Right lobe of liver (tissue), 4 donors: ENCODE measurements around a stretch of chr2.

DNA sequence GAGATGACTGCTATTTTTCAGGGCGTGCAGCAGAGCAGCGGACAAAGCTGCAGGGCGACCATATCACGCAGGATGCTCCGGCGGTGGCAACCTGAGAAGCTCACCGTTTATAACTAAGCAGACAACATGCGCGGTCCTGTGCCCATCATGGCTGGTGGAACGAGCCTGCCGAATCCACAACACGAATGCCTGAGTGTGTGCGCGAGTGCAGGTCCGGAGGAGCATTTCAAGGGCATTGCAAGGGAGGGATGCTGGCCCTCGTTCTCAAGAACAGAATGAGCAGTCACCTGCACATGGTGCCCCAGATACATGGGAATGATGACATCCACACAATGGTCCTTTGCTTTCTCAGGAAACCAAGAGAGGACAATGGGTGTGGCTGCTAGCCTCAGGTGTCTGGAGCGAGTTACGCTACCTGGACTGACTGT, 39.9 kb downstream of the TBC1D8 start:
- PRO-cap, 4 experiments = no peak in any of the 4 experiments
- RAMPAGE, long total RNA, 2 experiments = no peak in any of the 2 experiments

DNA sequence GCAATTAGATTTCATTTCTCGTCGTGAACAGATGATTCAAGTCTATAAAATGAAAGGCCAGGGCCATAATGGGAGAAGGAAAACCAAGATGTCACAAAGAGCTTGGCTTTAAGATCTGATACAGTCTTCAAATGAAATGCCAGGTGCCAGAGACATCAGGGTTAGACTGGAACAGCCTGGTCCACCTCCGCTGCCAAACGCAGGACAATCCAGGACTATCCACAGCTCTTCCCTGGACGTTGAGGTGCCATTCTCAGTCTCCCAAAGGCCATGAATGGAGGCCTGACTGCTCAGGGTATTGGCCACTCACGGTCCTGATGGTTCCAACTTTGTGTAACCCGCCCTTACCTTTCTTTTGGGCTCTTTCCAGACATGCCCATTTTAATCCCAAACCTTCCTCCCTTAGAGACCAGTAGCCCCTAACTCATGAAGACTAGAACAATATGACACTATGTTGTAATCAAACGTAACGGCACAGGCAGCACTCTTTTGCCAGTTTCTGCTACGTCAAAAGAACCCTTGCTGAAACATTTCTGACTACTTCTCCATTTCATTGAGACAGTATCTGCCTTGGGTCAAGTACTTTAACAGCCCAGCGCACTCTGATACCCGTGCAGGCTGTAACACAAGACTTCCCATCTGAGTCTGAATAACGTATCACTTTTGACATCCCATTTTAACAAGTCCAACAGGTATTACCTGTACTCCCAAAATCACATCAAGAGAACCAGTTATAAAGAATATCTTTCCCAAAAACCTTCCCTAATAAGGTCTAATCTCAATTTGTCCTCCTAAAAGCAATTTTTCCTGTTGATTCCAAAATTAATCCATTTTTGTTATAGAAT, 38.6 kb downstream of the TBC1D8 start:
- PRO-cap, 4 experiments = peak in 1 of 4 experiments; most common plus-strand start position 553 of the sequence (in 1)
- RAMPAGE, long total RNA, 2 experiments = no peak in any of the 2 experiments

GRCh38 chr2:101180057-101180468, 28.9 kb upstream of the TBC1D8 start:
- PRO-cap, 4 experiments = peak in 2 of 4 experiments; most common plus-strand start chr2:101180193 (in 2); most common minus-strand start chr2:101180138 (in 1)
- RAMPAGE, long total RNA, 2 experiments = no peak in any of the 2 experiments

DNA sequence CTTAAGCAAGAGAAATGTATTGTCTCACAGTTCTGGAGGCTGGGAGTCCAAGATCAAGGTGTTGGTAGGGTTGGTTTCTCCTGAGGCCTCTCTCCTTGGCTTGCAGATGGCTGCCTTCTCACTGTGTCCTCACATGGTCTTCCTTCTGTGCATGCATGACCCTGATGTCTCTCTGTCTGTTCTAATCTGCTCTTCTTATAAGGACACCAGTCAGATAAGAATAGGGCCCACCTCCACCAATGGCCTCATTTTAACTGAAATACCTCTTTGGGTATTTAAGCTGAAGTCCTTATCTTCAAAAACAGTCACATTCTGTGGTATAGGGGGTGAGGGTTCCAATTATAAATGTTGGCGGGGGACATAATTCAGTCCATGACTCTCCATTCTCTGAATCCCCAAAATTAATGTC, 20.8 kb upstream of the CNOT11 start:
- PRO-cap, 4 experiments = no peak in any of the 4 experiments
- RAMPAGE, long total RNA, 2 experiments = no peak in any of the 2 experiments

DNA sequence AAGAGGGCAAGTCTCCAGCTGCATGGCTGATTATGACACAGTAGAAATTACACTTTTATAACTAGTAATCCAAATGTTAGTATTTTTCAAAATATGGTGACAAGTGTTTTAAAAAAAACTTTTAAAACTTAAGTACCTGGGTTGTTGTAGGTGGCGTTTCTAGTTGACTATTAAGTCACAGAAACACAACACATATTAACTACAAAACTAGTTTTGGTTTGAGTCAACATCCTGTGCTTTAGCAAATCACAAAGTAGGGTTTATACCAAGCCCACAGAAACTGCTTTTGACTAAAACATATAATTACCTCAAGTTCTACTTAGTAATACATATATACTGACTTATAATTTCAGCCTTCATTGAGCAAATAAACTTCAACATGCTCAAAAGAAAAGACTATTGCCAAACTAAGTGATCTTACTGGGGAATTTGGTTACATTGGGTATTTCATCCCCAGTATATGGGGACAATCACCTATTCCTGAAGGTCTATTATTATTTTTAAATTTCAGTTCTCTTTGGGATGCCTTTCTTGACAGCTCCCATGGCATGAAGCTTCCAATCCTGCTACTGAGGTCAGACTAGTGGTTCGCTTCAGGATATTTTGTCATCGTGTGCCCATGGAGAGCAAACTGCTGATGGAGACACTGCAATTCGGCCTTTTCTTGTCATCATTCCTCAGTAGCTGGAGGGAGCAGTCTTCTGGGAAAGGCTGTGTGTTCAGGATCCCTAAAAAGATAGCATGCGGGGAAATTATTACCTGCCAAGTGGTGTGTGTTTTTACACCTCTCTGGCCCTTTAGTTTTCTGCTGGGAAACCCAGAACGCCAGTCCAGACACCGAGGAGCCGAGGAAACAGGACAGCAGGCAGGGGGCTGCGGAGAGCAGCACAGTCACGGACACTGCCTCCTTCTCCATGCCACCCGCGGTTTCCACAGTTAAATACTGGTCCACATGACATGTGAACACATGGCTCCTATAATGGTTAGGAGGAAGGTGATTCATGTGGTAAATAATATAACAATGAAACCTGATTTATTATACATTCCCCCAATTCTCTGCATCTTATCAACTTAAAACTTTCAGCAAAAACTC, 20.0 kb downstream of the CNOT11 start:
- PRO-cap, 4 experiments = no peak in any of the 4 experiments
- RAMPAGE, long total RNA, 2 experiments = no peak in any of the 2 experiments

GRCh38 chr2:101311380-101311801, 2.9 kb upstream of the RNF149 start:
- PRO-cap, 4 experiments = no peak in any of the 4 experiments
- RAMPAGE, long total RNA, 2 experiments = no peak in any of the 2 experiments

GRCh38 chr2:101330342-101331342, 22.1 kb upstream of the RNF149 start:
- PRO-cap, 4 experiments = peak in 3 of 4 experiments; most common plus-strand start chr2:101330721 (in 3); most common minus-strand start chr2:101330538 (in 3)
- RAMPAGE, long total RNA, 2 experiments = no peak in any of the 2 experiments

GRCh38 chr2:101473765-101474323, 1.1 kb downstream of the RFX8 start:
- PRO-cap, 4 experiments = peak in 2 of 4 experiments; most common plus-strand start chr2:101473995 (in 2)
- RAMPAGE, long total RNA, 2 experiments = no peak in any of the 2 experiments

DNA sequence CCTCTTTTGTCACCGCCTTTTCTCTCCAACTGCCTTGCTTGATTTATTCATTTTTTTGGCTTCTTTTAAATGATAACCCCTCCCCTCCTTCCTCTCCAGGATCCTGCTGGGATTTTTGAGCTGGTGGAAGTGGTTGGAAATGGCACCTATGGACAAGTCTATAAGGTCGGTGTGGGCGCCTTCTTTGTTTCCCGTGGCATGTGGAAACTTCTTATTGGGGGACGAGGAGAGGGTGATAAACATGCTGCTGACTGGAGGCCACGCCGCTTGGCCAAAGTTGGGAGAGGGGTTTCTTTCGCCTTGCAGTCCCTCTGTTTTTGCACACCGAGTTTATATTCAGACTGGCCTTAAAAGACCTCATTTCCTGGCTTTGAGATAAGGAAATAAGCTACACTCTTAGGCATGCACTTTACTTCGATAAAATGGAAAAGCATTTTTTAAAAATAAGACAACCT, 894 bp downstream of the MAP4K4 start:
- PRO-cap, 4 experiments = no peak in any of the 4 experiments
- RAMPAGE, long total RNA, 2 experiments = no peak in any of the 2 experiments

DNA sequence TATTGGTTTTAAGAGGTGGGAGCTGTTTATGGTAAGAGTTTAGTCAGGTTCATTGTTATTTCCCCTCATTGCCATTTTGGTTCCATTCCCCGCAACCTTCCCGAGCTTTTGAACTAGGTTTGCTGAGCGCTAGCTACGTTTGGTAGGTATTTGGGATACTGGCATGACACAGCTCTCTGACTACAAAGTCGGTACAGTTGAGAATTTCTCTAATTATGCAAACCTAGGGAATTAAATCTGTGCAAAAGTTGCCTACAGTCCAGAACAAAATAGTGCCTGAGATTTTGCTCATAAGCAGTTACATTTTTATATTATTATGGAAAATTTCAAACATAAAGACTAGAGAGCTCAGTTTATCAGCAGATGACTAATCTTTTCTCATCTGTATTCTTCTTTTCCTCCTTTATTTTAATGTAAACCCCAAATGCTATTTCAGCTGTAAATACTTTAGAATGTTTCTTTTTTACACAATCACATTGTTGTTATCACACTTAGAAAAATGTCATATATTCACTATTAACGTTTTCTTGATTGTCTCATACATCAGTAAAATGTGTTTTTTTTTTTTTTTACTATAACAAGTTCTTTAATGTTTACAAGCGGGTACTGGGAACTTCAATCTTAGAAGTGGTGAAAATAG, 2.8 kb downstream of the MAP4K4 start:
- PRO-cap, 4 experiments = peak in 4 of 4 experiments; most common plus-strand start position 138 of the sequence (in 1); most common minus-strand start position 115 of the sequence (in 3)
- RAMPAGE, long total RNA, 2 experiments = no peak in any of the 2 experiments

DNA sequence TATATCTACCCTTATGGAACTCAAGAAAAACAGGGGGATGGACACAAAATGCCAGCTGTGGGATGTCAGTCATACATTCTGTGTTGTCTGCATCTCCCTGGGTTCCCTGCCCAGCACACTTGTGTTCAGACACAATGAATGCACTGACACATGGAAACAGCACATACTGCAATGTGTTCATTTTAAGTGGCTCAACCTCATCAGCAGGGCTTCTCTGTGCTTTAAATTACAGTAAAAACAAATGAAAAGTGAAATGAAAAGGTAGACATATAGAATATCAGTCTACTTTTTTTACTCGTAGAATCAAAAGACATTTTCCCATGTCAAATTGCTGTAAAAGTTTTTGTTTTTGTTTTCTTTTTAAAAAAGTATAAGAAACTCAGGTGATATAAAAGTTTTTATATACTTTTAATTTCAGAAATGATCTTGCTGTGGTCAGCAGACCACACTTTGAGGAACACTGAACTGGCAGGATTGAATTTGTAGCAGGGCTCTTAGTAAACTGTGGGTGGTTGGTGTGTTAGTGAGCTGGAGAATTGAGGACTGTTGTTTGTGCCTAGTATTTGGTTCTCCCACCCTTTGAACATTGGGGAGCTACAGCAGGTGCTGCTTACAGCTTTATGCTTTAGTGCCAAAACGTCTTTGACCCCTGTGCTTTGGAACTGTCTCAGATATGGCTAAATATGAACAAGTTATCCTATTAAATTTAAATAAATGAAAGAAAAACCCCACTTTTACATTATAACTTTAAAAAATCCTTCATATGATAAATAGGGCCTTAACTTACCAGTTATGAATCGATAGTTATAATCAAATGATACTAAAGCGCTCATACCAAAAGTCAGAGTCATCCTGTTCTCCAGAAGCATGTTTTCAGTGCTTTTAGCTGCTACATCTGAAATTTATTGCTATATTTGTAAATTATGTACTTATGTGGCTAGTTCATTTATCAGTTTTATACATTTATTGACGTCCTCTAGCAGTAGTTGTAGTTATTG, 8.1 kb downstream of the MAP4K4 start:
- PRO-cap, 4 experiments = no peak in any of the 4 experiments
- RAMPAGE, long total RNA, 2 experiments = no peak in any of the 2 experiments

DNA sequence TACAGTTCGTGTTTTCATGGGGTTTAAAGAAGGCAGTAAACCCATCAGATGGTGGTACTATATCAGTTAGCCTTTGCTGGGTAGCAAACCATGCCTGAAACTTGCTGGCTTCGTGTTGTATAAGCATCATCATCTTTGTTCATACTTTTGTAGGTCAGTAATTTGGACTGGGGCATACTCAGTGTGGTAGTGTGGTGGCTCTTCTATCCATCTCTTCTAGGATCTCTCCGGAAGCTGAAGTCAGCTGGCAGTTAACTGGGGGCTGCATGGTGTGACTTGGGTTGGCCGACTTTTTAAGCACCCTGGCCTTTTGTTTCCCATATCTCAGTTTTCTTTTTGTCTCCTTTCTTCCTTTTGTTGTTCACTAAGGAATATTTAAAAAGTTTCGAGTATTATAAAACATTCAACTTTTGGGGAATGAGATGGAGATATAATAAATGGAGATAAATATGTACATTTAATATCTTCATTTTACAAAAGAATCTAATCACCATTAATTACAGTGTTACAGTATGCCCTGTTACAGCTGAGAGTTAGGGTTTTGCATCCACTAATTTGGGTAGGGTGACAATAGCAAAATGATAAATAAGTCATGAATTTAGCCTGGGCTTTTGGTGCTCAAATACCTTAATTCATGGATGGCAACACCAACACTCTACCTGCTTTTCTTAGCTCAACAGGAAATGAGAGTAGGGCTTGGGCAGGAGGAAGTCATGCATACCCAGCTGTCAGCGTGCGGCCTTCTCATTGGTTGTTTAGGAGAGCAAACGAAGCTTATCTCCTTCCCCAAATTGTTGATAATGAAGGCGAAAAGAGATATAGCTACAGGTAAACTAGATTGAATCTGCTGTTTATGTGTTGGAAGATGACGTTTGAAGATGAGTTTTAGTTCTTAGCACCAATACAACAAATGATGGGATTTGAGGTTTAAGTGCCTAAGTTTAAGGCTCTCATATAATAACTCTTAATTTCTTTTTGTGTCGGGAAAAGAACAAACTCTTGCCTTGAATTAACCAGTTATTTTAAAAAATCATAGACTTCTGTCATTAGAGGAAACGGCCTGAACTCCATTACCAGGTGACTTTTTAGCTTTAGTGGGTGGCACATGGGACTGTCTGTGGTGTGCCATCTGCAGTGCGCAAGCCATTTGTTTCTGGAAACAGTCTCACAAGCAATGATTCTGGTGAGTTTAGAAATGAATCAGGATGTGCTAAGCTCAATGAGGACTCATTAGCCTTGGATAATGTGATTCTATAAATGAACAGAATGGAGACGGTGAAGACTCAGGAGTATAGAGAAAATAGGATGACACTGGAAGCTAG, 19.5 kb downstream of the MAP4K4 start:
- PRO-cap, 4 experiments = no peak in any of the 4 experiments
- RAMPAGE, long total RNA, 2 experiments = no peak in any of the 2 experiments

GRCh38 chr2:101766720-101767566, 69.4 kb downstream of the MAP4K4 start:
- PRO-cap, 4 experiments = no peak in any of the 4 experiments
- RAMPAGE, long total RNA, 2 experiments = no peak in any of the 2 experiments

GRCh38 chr2:101823720-101824130, 126.2 kb downstream of the MAP4K4 start:
- PRO-cap, 4 experiments = no peak in any of the 4 experiments
- RAMPAGE, long total RNA, 2 experiments = no peak in any of the 2 experiments

DNA sequence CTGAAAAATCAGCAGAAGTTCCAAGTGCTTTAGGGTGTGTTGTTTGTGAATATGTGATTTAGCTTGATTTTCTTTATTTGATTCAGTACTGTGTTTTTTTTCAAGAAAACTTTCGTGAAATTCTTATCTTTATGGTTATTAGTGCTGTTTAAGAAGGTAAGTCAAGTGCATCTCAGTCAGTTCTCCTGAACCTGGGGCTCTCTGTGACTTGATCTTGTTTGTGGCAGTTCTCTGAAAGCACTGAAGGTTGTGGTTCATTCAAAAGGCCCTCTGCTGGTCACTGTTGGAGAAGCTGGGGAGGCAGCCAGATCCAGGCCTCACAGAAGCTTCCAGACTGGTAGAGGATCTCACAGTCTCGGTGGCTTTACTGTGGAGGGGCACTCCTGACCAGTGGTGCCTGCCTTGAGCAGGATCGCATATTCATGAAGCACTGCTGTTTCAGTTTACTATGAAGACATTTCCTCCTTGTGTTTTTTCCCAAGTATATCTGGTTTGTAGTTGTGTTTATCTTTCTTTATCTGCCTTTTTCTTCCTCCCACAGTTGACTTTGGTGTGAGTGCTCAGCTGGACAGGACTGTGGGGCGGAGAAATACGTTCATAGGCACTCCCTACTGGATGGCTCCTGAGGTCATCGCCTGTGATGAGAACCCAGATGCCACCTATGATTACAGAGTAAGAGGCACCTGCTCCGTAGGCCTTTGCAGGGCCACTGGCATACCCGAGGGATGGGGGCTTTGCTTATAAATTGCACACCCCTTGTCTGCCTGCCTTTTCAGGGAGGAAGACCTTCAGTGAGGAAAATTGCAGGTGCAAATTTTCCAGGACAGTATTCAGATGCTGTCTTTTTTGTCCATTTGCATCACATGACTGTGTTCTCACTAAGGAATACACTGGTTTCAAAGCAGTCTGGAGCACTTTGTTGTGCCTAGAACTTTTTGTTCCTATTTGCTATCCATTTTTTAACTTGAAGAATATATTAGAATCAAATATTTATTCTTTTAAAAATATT, 134.0 kb downstream of the MAP4K4 start:
- PRO-cap, 4 experiments = peak in 2 of 4 experiments; most common plus-strand start position 350 of the sequence (in 1); most common minus-strand start position 220 of the sequence (in 1)
- RAMPAGE, long total RNA, 2 experiments = no peak in any of the 2 experiments

DNA sequence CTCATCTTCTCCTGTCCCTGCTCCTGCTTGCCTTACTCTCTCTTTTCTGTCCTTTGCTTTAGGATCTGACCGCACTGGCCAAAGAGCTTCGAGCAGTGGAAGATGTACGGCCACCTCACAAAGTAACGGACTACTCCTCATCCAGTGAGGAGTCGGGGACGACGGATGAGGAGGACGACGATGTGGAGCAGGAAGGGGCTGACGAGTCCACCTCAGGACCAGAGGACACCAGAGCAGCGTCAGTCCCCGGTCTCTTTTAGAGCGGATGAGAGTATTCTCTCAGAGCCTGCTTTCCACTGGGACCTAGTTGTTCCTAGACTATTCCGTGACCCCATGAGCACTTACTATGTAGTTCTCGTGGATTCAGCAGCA, 122.2 kb upstream of the IL1R2 start:
- PRO-cap, 4 experiments = no peak in any of the 4 experiments
- RAMPAGE, long total RNA, 2 experiments = no peak in any of the 2 experiments

GRCh38 chr2:102140914-102142028, 1.3 kb upstream of the IL1R1 start:
- PRO-cap, 4 experiments = peak in 4 of 4 experiments; most common plus-strand start chr2:102141819 (in 4); most common minus-strand start chr2:102141307 (in 1)
- RAMPAGE, long total RNA, 2 experiments = no peak in any of the 2 experiments

GRCh38 chr2:102144135-102144433, 1.5 kb downstream of the IL1R1 start:
- PRO-cap, 4 experiments = peak in 4 of 4 experiments; most common minus-strand start chr2:102144344 (in 4)
- RAMPAGE, long total RNA, 2 experiments = no peak in any of the 2 experiments

DNA sequence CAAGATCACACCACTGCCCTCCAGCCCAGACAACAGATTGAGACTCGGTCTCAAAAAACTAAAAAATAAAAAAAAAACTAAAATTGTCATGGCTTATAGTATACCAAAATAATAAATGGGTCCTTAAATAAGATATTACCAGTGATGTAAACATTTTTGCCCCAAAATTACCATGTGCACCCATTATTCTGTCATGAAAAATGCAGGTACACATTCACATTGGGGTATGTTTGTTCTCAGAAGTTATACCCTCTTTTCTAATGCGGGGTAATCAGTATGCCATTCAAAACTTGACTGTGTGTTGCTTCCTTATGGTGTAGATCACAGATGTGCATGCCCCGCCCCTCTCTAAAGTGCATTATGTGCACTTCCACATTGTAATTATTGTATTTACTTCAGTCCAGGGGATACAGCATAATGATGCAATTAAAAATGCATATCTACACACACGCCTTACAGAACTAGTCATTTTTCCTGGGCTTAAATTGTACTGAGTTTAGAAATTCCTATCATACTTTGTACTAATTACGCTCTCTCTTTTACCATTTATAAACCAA, 48.7 kb downstream of the SLC9A2 start:
- PRO-cap, 4 experiments = no peak in any of the 4 experiments
- RAMPAGE, long total RNA, 2 experiments = no peak in any of the 2 experiments

DNA sequence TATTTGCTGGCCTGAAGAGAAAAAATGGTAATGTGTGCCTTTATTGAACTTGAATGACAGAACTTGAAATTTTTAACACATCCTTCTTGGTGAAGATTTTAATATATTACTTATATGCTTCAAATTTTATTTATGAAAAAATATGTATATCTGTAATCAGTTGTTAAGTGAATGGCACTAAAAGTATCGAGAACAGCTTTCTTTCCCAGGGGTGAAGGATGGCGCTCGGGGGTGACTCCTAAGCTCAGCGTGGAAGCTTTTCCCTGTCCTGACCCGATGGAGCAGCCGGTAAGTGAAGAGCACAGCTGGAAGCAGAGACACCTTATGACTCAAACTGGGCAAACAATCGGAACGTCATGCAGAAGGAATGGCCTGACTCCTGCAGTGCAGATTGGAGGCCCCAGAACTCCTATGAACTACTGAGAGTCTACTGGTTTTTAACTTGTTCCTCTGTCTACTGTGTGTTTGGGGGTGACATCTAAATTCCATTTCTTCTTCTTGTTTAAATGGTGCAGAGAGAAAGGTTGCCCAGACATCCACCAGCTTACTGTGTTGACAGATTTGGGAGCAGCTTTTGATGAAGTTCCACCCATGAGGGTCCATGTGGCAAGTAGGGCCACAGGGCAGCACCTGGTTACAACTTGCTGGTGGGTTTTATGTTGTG, 27.8 kb downstream of the MFSD9 start:
- PRO-cap, 4 experiments = no peak in any of the 4 experiments
- RAMPAGE, long total RNA, 2 experiments = no peak in any of the 2 experiments